GM23338 (cell line): ENCODE measurements around a stretch of chr1.

DNA sequence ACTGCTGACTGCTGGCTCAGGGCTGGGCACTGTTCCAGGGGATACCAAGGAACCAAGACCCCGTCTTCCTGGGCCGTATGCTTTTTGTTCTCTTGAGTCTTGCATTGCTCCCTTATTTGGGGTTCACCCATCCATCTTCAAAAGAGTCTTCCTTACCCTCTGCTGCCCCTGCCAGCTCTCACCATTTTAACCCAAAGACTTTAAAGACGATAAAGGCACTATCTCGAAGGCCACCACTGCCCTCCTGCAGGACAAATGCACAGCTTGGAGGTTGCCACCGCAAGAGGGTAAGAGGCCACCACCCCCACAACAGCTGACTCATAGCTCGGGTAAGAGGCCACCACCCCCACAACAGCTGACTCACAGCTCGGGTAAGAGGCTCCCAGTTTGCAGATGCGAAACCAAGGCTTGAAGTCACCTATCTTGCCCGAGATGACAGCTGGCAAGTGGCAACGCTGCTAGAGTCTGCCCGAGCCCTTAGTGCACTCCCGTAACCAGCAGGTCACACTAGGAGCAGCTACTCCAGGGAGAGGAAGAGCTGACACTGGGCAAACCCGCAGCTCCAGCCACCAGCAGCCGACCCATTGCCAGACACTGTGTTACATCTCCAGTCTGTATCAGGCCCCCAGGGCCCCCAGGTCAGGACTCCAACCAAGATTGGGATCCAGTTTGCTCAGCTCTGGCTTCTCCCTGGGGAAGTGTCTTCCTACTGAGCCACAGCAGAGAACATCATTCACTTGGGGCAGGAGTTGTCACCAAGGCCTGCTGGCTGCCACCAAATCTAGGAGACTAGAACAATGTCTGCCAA lies 17.1 kb upstream of the SPSB1 start:
- PRO-cap = no peak
- RAMPAGE, long total RNA = no peak

DNA sequence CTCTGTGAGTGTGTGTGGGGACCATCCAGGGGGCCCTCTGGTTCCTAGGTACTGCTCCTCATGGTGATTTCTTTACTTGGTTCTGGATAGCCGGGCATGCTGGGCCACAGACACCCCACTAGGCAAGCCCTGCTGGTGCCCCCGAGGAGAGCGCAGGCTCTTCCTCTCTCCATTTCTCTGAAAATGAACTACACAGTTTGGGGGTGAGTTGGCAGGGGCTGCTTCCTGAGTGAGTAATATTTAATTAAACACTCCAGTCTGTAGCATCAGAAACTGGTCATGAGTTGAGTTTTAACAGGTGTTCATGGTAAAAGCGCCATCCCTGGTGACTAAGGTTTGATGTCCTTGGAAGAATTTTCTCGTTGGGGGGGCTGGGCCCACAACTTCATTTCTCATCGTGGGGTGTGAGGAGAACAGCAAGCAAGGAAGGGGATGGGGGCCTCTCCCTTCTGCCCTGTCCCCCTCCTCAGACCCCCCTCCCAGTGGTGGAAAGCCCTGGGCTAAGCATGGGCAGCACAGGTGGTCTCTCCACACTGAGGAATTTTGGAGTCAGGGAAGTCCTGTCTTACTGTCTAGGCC lies 1.8 kb downstream of the SPSB1 start:
- PRO-cap = no peak
- RAMPAGE, long total RNA = no peak

DNA sequence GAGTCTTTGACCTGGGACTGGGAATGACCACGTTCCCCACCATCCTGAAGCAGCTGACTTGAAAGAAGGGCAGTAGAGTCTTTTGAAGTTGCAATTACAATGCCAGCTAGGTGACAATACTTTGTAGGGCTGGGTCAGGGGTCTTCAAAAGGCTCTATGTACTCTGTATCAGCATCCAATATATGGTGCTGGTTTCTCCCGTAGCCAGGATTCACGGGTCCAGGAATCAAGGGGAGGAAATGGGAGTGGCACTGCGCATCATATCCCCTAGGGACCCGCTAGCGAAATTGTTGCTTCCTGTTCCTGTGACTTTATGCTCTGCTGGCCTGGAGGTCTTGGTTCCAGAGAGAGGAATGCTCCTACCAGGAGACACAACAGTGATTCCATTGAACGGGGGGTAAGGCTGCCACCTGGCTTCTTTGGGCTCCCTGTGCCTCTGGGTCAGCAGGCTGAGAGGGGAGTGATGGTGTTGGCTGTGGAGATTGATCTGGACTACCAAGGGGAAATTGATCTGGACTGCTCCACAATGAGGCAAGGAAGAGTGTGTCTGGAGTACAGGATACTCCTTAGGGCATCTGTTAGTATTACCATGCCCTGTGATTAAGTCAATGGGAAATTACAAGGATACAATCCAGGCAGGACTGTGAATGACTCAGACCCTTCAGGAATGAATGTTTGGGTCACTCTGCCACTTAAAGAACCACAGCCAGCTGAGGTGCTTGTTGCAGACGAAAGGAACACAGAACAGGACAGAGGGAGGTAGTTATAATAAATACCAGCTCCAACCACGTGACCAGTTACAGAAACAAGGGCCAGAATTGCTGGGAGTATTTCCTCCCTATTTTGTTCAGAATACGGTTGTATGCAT lies 10.2 kb downstream of the SPSB1 start:
- PRO-cap = no peak
- RAMPAGE, long total RNA = no peak

DNA sequence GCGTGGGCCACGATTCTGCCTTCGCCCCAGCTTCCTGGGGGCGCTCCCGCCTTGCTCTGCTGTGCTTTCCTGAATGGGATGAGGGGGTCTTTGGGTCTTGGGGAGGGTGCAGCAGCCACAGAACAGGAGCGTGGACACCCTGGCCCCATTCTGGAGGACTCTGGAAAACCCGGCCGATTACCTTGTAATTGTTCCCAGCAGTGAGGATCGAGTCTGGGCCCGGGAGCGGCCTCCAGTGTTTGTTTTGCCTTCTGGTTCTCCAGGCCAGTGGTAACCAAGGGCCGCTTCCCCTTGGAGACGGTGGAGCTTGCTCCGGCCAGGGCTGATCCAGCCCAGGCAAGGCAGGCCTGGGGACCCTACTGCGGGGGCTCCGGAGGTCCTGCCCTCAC lies 46.1 kb downstream of the SPSB1 start:
- PRO-cap = no peak
- RAMPAGE, long total RNA = no peak

- PRO-cap = no peak
- RAMPAGE, long total RNA = no peak
Observed at GRCh38 chr1:9375883-9376391, 83.2 kb downstream of the SPSB1 start.

- PRO-cap = no peak
- RAMPAGE, long total RNA = no peak
Observed at GRCh38 chr1:9421893-9422416, 117.3 kb upstream of the SLC25A33 start.

GRCh38 chr1:9442239-9443153 lies 96.8 kb upstream of the SLC25A33 start:
- PRO-cap = no peak
- RAMPAGE, long total RNA = no peak

GRCh38 chr1:9494760-9495591 lies 44.3 kb upstream of the SLC25A33 start:
- PRO-cap = bidirectional peak, plus-strand start at chr1:9495446, minus-strand start at chr1:9495377
- RAMPAGE, long total RNA = no peak

- PRO-cap = no peak
- RAMPAGE, long total RNA = no peak
Observed at GRCh38 chr1:9537640-9538720, 1.3 kb upstream of the SLC25A33 start.

GRCh38 chr1:9651998-9652796 lies 666 bp downstream of the PIK3CD start:
- PRO-cap = bidirectional peak, plus-strand start at chr1:9652225, minus-strand start at chr1:9652224; unidirectional peak, minus-strand start at chr1:9652369; unidirectional peak, minus-strand start at chr1:9652516
- RAMPAGE, long total RNA = no peak

DNA sequence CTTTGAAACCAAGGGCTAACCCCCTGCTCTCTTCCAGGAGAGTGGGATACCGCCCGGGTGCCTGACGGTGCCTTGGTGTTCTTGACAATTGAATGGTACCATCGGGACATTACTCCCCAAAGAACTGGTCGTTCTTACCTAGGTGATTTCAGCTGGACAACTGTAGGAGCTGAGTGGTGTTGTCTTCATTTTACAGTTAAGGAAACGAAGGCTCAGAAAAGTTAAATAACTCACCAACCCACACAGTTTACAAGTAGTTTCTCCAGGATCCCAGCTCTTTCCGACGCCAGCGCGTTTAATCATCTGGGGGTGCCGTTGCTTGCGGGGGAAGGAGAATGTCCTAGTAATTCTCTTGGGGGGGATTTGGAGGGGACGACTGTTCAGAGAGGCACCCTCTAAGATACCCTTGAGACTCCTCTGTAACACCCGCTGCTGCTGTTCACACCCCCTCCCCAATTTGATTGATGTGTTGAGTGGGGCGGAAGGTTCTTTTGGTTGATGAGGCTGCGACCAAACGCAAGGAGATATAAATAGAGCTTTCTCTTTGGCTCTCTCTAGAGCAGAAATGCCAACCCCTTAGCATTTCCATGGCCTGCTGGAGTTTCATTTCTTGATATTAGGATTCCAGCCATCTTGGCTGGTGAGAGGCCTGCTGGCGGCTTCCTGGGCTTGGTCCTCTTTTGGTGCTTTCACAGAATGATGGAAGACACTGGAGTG lies 1.8 kb downstream of the PIK3CD start:
- PRO-cap = no peak
- RAMPAGE, long total RNA = no peak

DNA sequence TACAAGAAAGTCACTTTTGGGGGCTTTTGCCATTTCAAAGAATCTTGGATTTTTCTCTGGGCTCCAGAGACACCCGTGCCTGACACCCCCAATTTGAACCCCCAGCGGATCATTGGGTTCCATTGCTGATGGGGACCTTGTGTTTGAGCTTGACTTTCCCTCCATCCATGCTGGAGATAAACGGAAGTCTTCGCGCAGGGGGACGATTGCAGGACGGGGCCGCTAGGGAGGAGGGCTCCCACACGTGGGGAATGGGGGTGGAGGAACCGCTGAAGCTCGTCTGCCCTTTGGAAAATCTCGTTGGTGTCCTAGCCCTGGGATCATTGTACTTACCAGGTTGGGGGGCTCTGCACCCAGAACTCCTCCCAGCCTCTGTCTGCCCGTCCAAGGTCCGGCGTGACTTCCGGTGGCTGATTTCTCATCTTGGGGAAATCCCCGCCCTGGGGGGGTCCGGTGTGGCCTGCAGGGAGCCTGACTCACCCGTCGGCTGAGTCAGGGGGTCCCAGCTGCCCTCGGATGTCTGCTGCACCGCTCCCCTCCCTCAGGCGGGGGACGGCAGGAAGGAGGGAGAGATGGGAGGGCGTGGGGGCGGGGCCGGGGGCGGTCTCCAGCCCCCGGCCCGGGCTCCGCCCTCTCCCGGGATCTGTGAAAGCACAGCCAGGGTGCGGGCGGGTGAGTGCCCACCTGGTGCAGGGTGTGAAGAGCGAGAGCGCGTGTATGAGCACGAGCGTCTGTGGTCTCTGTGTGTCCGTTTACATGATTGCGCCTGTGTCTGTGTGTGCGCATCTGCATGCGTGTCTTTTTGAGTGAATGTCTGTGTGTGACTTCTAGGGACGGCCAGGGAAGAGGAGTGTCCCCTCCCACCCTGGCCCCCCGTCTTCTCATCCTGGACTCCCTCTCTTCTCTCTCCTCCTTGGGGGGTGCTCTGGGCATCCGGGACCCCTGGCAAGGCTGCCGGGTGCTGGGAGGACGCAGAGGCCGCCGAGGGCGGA lies 35.8 kb downstream of the PIK3CD start:
- PRO-cap = bidirectional peak, plus-strand start at position 205 of the sequence, minus-strand start at position 178 of the sequence; bidirectional peak, plus-strand start at position 654 of the sequence, minus-strand start at position 563 of the sequence
- RAMPAGE, long total RNA = no peak

DNA sequence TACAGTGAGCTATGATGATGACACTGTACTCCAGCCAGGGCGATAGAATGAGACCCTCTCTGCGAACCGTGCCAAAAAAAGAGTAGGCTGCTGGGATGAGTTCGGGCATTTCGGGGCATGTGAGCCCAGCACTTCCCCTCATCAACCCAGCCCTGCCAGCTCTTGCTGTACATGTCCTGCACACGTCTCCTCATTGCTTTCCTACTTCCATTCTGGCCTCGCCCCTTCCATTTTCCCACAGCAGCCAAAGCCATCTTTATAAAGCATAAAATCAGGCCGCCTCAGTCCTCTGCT lies 47.6 kb downstream of the PIK3CD start:
- PRO-cap = no peak
- RAMPAGE, long total RNA = no peak

DNA sequence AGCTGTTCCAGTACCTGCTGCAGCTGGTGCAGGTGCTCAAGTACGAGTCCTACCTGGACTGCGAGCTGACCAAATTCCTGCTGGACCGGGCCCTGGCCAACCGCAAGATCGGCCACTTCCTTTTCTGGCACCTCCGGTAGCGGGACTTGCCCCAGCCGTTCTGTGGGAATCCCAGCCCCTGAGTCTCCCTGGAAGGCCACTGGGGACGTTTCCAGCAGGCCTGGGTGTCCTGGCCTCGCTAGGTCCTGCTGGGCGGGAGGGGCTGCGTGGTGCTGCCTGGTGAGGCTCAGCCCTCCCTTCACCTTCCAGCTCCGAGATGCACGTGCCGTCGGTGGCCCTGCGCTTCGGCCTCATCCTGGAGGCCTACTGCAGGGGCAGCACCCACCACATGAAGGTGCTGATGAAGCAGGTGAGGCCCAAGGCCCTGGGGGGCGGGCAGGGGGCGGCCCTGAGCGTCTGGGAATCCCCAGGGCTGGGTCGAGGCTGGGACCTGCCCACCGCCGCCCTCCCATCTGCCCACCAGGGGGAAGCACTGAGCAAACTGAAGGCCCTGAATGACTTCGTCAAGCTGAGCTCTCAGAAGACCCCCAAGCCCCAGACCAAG lies 70.0 kb downstream of the PIK3CD start:
- PRO-cap = unidirectional peak, minus-strand start at position 368 of the sequence
- RAMPAGE, long total RNA = no peak

DNA sequence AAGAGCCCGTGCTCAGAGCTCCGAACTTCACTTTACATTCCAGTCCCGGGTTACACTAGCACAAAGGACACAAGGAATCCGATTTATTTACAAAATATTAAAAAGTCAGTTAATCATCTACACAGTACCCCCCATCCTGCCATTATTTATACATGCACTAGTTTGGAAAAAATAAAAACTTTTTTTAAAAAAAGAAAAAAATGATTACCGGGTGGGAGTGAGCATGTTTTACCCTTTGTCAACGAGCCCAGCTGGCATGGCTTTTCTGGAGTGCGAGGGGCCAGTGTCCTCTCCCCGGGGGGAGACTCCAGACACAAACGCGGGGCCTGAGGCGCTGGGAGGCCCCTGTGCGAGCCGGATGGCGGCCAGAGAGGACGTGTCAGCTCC lies 78.4 kb downstream of the PIK3CD start:
- PRO-cap = no peak
- RAMPAGE, long total RNA = no peak

GRCh38 chr1:9796688-9797088 lies 27.1 kb downstream of the CLSTN1 start:
- PRO-cap = no peak
- RAMPAGE, long total RNA = no peak

DNA sequence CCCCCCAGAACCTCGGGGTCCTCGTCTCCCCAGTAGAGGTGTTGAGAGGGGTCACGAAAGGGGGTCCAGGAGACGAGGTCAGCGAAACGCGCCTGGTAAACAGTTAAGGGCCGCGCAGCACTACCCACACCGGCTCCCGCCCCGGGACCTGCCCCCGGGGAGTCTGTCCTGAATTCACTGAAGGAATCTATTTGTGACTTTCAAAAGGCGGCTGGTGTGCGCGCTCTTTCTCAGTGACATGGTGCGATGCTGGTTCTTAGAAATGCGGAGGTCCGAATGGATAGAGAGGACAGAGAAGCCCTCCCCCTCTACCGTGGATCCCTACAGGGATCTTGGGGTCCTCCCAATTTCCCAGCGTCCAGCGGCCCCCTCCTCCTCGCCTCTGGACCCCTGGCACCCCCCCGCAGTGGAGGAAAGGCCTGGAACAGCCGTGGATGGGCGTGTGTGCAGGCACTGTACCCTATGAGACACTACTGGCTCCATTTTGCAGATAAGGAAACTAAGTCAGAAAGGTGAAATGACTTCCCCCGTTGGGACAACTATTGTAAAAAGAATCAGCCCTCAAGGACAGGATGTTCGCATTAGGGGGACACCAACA lies 787 bp upstream of the CLSTN1 start:
- PRO-cap = bidirectional peak, plus-strand start at position 197 of the sequence, minus-strand start at position 165 of the sequence
- RAMPAGE, long total RNA = no peak

GRCh38 chr1:9843383-9843878 lies 19.7 kb upstream of the CLSTN1 start:
- PRO-cap = no peak
- RAMPAGE, long total RNA = no peak

DNA sequence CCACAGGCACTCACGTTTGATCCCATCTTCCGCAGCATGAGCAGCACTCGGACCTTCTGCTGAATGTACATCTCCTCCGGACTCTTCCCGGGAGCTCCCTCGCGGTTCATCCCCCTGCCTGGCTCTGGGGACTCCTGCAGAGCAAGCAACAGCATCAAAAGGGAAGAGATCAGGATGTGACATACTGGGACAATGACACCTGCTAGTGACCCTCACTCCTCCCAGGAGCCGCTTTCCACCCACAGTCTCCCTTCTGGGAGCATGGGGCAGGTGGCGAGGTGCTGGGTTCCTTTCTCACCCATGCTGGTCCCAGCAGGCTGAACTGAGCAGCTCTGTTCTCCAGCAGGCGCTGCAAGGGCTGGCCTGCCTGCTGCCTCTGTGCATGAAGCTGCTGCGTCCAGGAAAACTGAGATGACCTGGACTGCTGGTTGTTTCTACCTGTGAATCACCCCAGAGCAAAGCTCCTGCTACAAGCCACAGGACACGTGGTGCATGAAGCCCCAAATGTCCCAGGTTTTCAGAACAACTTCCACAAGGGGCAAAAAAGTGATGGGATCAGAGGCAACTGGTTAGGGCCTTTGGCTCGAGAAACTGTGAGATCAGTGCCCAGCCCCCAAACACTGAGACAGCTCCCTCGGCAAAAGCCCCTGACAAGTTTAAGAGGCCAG lies 38.0 kb downstream of the CTNNBIP1 start:
- PRO-cap = no peak
- RAMPAGE, long total RNA = no peak

- PRO-cap = no peak
- RAMPAGE, long total RNA = no peak
Observed at GRCh38 chr1:9872623-9873302, 37.3 kb downstream of the CTNNBIP1 start.